REH cell (cell line): Measurements from ENCODE around the genes GPR39, R3HDM1 and LCT.

DNA sequence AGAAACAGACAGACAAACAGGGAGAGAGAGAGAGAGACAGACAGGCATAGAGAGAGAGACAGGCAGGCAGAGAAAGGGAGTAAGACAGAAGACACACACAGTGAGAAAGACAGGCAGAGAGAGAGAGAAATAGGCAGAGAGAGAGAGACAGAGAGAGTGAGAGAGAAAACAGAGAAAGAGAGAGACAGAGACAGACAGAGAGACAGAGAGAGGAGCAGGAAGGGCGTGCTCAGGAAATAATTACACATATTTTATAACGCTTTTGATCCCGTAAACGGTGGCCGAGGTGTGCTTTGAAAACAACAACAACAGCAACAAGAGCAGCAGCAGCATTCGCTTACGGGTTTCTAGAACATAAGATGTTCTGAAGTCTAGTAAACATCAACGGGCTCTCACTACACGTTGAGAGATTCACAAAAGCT lies 105.5 kb upstream of the ANKRD30BL start:
- PRO-cap, result unidirectional peak, plus-strand start at position 332 of the sequence

- PRO-cap, result bidirectional peak, plus-strand start at chr2:132268016, minus-strand start at chr2:132268002; unidirectional peak, minus-strand start at chr2:132268253; bidirectional peak, plus-strand start at chr2:132268819, minus-strand start at chr2:132268511
These were observed 106.4 kb upstream of the ANKRD30BL start for GRCh38 chr2:132267709-132268976.

DNA sequence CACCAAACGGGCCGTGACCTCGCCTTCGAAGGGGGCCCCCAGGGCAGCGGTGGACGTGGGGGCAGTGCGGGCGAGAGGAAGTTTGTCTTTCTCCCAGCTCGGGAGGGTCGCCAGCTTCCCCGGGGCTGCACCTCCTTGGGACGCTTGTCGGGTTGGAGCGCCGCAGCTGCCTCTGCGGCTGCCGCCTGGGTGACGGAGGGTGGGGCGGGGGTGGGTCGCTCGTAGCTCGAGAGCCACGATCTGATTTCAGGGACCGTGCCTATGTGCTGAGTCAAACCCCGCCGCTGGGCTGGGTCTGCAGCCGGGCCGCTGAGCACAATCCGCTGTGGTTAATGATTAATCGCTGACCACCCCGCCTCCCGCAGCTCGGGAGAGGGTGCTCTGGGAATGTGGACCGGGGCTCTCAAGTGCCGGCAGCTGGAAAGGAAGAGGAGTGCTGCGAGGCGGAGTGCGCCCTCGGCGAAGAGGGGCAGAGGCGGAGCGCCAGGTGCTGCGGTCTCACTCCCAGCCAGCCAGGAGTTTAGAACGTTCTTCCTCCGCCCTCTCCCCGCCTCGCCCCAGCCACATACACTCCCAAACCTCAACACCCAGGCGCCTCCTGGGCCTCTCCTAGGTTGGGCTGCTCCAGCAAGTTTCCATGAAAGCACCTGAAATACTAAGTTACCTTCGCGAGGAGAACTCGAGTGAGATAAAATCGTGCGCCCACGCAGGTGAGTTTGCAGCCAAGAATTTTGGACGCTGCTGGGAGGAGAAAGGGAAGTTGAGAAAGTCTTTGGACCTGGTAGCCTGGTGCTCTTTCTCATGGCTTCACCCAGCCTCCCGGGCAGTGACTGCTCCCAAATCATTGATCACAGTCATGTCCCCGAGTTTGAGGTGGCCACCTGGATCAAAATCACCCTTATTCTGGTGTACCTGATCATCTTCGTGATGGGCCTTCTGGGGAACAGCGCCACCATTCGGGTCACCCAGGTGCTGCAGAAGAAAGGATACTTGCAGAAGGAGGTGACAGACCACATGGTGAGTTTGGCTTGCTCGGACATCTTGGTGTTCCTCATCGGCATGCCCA lies at the start of gene GPR39:
Gene GPR39, plus strand, starts transcription at position 564 of the 1,066 bp plus-strand sequence.
- PRO-cap, result no peak

DNA sequence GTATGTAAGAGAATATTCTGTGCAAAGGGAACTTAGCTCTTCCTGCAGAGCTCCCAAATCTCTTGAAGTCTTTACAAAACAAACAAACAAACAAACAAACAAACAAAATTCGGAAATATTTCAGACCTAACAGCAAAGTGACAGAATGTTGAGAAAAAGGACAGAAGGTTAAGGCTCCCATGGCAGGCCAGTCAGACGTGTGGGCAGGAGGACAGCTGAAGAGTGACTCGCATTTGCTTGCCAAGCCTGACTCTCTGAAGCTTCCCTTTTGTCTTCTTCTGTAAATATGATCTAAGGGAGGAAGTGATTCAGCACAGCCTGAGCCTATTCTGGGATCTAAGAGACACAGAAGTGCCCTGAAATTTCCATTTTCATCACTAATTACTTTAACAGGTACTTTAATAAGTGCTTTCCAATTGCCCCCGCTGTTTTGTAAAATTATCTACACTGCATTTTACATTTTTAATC lies 134.0 kb upstream of the LYPD1 start:
- PRO-cap, result bidirectional peak, plus-strand start at position 327 of the sequence, minus-strand start at position 256 of the sequence

- PRO-cap, result no peak
These were observed 1.3 kb downstream of the NCKAP5 start for GRCh38 chr2:133566760-133567585.

DNA sequence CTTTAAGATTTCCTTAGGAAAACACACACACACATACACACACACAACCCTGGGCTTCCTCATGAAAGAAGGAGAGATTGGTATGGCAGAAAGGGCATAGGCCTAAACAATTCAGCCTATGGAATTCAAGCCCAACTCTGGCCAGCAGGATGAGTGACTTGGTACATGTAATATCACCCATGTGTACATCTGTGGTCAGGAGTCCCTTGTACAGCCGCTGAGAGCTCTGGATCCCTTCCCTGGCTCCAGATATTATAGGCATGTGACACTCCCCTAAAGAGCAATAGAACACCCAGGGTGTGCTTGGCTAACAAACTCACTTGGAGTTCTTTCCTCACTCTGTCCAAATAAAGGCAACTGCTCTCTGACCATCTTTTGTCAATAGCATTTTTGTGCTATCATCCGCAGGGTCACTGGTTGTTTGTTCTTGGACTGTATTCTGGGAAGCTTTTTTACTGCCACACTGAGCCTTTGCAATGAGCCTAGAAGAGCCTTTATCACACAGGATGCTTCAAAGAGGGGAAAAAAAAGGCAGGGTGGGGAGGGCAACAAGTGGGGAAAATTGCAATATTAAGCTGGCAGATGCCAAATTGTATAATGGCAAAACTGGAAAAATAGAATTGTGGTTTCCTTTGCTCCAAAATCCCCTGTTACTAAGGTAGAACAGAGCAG lies 197.5 kb upstream of the NCKAP5 start:
- PRO-cap, result no peak

GRCh38 chr2:134123348-134123830 lies 130.5 kb upstream of the MGAT5 start:
- PRO-cap, result no peak

GRCh38 chr2:134138305-134139087 lies 115.4 kb upstream of the MGAT5 start:
- PRO-cap, result no peak

DNA sequence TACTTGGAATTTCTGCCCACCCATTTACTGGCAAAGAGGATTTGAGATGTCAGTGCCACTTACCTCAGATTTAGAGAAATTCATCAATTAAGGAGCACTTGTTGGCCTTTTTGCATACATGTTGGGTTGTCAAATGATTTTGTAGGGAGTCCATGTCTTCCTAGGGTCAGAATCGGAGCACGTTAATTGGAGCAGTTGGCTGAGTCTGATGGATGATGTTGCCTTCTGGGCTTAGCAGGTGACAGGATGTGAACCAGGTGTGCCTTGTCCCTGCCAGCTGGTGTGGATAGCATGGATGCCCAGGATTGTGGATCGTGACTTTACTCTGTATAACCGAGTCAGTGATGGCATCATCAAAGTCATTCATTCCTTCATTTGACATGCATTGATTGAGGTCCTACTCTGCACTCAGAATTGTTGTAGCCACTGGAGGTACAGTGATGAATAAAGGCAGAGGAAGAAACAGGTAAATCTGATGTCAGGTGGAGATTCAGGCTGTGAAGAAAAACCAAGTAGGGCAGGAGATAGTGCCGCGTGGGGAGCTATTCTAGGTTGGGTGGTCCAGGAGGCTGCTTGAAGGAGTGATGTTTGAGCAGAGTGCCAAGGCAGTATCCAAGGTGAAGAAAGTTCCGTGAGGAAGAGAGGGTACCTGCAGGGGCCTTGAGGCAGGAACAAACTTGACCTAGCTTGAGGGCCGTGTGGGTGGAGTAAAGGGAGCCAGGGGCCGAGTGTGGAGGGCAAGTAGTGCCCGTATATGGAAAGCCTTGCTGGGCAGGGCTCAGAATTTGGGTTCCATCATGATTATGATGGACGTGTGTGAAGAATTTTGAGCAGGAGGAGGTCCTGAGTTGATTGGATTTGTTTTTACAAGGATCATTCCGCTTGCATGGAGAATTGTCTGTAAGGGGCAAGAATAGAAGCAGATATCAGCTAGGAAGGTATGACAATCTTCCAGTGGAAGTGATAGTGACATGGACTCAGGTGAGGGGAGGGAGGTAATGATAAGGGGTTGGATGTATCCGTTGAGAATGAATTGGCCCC lies 67.2 kb upstream of the MGAT5 start:
- PRO-cap, result no peak

- PRO-cap, result no peak
These were observed 5.4 kb upstream of the MGAT5 start for GRCh38 chr2:134248294-134248976.

GRCh38 chr2:134258453-134258984 lies 4.6 kb downstream of the MGAT5 start:
- PRO-cap, result no peak

DNA sequence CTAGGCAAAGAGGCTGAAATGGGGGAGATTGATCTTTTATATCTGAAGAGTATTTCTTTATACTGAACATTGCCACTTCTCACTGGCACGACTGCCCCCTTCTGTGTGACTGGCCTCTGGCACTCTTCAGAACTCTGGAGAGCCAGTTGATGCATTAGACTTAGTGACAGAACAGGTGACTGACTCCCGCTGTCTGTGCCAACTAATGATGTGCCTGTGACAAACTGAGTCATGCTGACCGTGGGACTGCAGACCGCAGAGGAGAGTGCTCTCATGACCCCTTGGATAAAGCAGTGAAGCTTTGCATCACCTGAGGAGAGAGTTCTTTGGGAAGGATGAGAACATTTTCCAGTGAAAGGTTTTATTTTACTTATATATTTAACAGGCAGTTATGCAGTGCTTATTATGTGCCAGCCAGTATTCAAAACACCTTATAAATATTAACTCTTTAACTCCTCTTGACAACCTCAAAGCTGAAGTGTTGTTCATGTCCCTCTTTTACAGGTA lies 14.5 kb downstream of the MGAT5 start:
- PRO-cap, result no peak

DNA sequence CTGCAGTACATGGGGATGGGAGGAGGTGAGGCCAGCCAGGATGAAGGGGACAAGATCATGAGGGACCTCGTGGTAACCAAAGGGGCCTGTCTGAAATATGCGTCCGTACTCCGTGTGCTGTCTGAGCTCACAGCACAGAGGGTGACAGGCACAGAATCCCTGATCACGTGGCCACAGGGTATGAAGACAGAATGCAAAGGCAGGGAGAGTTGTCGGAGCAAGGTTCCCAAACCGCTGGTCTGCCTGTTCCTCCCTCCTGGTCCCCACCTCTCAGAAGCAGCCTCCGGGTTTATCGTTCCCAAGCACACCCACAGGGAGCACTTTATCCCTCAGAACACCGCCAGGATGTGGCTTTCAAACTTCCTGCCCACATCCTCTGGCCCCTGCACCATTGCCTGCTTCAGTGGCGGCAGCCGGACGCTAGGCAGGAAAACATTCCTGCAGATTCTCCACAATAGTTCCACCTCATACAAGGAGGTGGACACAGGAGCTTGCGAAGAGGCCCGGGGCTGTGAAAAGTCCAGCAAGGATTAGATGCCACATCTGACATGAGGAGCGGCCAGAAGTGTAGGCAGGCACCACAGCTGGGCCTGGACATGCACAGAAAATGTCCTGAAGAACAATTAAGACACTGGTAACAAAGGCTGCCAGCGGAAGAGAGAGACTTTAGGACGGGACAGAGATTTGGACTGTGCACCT lies 11.9 kb downstream of the TMEM163 start:
- PRO-cap, result no peak

- PRO-cap, result bidirectional peak, plus-strand start at chr2:135052717, minus-strand start at chr2:135052570
These were observed 355 bp downstream of the RAB3GAP1 start for GRCh38 chr2:135052437-135052856.

GRCh38 chr2:135074047-135074693 lies 22.1 kb downstream of the RAB3GAP1 start:
- PRO-cap, result no peak

GRCh38 chr2:135135289-135135944 lies 83.3 kb downstream of the RAB3GAP1 start:
- PRO-cap, result no peak

GRCh38 chr2:135531344-135532207 lies at the start of gene R3HDM1:
Gene R3HDM1, plus strand, starts transcription at chr2:135531484.
- PRO-cap, result bidirectional peak, plus-strand start at chr2:135531499, minus-strand start at chr2:135531219; bidirectional peak, plus-strand start at chr2:135532062, minus-strand start at chr2:135531852

- PRO-cap, result no peak
These were observed at the start of gene LCT for GRCh38 chr2:135837101-135837307. Gene LCT, minus strand, starts transcription at chr2:135837184.

- PRO-cap, result no peak
These were observed 24.5 kb downstream of the DARS1 start for GRCh38 chr2:135960973-135961245.

DNA sequence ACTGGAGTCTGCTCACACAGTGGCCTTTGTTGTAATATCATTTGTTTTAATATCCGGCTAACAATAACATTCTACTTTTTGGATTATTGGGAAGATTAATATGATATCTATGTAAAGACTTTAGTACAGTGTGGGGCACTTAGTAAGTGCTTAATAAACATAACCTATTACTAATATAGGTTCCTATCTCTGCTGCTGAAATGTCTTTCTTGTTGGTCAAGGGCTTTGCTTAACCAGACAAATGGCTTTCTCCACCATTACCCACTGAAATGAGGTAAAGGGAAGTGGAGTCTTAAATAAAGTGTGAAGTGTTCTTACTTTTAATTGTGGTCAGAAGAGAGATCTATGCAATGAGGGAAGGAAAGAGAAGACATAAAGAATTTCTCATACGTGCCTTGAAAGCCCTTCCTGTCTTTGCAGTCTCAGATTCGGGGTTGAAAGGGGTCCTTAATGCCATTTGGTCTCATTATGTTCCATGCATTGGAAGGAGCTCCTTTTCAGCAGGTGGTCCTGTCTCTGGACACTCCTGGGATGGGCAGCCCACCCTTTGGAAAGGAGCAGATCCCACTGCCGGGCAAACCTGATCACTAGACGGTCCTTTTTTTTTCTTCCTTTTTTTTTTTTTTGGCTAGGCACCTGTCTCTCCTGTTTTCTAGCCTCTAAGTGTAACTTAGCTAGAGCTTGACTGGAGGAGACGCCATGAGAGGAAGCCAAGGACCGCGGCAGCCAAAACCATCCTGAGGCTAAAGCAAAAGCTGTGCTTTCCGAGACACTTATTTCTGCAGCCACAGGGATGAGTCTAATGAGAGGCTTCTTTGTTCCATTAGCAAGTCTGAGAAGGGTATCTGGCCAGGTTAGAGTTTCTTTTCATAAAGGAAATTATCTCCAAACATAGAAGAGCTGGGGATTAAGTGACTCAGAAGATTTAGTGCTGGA lies 7.0 kb upstream of the CXCR4 start:
- PRO-cap, result no peak